Placental pericyte (primary cell): Measurements from ENCODE around the genes FSHB and ELP4.

DNA sequence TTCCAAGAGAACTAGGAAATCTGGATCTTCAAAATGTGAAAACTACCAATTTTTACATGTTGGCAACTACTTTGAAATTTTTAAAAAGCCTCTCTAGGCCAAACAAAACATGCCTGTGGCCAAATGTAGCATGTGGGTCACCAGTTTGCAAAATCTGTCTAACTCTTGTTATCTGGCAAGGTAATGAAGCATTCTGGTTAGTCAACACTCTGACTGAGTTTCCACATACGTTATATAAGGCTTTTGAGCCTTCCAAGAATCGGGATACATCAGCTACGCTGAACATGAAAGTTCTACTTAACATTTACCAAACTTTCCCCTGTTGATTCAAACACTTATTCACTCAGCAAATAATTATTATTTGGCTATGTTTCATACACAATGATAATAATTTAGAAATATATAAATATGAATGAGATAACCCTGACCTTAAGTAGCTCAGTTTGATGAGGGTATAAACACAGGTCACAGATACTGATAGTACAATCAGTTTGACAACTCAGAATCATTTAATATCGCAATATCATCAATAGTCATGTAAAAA, 752.5 kb downstream of the KCNA4 start:
- CAGE, long polyA plus RNA = no peak

DNA sequence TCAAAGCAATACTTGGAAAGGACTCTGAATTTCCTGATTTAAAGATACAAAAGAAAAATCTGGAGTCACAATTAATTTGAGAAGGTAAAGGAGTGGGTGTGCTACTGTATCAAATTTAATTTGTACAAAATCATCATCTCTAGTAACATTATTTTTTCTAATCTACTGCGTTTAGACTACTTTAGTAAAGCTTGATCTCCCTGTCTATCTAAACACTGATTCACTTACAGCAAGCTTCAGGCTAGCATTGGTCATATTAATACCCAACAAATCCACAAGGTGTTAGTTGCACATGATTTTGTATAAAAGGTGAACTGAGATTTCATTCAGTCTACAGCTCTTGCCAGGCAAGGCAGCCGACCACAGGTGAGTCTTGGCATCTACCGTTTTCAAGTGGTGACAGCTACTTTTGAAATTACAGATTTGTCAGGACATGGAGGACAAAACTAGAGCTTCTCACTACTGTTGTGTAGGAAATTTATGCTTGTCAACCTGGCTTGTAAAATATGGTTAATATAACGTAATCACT, at the start of gene FSHB:
Gene FSHB, plus strand, starts transcription at position 332 of the 529 bp plus-strand sequence.
- CAGE, long polyA plus RNA = no peak

GRCh38 chr11:30984260-30984925, 385.1 kb downstream of the DCDC1 start:
- CAGE, long polyA plus RNA = no peak

- CAGE, long polyA plus RNA = no peak
Measured at GRCh38 chr11:31321305-31321768, 48.2 kb downstream of the DCDC1 start.

DNA sequence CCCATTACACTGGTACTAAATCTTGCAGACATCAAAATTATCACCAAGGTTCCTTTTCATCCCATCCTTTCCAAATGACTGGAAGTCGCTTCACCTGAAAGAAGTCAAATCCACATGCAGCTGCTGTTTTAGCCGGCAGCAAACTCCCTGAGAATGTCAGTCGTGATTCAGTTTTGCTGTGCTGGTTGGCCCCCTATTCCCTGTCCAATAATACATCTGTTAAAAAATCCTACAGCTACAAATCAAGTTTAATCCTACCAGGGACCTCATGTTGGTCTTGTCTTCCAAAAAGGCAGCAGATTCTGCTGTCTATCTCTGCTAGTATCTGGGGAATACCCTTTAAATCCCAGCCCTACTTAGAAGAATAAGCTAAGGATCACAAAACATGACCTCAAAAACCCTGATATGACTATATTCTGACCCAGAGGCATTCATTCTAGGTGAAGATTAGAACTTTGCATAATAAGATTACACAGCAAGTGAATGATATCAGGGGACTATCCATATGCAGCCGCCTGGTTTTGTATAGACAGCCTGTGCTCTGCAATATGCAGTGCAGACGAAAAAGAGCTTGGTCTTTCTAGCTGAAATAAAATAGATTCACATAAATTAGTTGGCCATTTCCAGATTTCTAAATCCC, 31.6 kb downstream of the IMMP1L start:
- CAGE, long polyA plus RNA = no peak

DNA sequence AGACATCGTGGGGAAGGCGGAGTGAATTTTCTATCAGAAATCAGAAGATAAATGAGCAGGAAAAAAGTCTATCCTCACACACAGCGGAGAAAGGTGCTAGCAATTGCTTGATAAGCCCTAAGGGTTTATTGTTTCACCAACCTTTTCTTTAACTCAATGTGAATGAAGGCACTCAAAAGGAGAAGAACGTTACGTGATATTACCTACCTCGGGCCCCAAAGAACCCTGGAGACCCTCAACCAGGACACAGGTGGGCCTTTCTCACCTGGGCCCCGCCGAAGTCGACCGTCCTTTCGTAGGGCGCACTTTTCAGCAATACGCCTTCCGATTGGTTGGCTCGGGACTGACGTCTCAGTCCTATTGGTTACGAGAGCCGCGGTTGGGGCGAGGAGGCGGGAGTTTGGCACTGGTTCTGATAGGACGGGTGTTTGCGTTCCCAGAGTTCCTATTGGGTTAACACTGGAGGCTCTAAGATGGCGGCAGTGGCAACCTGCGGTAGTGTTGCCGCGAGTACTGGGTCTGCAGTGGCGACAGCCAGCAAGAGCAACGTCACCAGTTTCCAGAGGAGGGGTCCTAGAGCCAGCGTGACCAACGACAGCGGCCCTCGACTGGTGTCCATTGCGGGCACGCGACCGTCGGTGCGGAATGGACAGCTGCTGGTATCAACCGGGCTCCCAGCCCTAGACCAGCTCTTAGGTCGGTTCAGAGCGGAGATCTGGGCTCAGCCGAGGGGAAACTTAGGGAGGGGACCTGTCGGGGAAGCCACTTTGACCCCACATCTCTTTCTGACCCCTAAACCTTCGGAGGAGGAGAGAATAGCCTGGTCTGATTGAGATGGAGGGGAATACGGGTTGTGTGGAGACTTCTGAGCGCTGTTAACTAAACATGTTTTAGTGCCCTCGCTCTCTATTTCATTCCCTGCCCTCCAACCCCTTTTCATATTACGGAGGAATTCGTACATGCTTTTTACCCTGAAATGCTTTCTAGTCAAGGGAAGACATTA, at the start of gene ELP4:
Gene ELP4, plus strand, starts transcription at position 456 of the 1,003 bp plus-strand sequence.
- CAGE, long polyA plus RNA = no peak

DNA sequence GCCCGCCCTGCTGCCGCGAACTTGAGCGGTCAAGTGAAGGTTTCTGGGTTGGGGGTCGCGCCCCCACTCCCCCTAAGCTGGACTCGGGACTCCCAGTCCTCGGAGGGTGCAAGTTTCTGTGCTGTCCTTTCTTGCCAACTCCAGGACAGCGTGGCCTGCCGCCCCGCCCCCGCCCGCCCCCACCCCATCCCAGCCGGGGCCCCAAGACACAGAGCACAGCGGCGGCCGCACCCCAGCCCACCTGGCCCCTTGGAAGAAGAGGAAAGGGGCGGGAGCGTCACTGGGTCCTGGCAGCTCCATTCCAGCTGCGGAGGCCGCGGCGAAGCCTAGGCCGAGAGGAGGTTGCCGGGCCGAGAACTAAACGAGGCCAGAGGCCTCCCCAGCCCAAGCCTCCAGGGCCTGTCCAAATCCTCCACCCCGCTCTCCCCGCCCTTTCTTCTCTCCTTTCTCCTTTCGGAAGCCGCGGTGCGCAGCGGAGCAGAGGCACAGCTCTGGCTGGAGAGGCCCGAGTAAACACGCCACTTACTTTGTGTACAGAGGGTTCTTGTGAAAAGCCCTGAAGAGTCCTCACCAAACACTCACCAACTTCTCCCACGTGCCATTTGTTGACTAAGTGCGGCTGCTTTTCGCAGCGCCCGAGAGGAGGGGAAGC, 571 bp upstream of the PAX6 start:
- CAGE, long polyA plus RNA = no peak

DNA sequence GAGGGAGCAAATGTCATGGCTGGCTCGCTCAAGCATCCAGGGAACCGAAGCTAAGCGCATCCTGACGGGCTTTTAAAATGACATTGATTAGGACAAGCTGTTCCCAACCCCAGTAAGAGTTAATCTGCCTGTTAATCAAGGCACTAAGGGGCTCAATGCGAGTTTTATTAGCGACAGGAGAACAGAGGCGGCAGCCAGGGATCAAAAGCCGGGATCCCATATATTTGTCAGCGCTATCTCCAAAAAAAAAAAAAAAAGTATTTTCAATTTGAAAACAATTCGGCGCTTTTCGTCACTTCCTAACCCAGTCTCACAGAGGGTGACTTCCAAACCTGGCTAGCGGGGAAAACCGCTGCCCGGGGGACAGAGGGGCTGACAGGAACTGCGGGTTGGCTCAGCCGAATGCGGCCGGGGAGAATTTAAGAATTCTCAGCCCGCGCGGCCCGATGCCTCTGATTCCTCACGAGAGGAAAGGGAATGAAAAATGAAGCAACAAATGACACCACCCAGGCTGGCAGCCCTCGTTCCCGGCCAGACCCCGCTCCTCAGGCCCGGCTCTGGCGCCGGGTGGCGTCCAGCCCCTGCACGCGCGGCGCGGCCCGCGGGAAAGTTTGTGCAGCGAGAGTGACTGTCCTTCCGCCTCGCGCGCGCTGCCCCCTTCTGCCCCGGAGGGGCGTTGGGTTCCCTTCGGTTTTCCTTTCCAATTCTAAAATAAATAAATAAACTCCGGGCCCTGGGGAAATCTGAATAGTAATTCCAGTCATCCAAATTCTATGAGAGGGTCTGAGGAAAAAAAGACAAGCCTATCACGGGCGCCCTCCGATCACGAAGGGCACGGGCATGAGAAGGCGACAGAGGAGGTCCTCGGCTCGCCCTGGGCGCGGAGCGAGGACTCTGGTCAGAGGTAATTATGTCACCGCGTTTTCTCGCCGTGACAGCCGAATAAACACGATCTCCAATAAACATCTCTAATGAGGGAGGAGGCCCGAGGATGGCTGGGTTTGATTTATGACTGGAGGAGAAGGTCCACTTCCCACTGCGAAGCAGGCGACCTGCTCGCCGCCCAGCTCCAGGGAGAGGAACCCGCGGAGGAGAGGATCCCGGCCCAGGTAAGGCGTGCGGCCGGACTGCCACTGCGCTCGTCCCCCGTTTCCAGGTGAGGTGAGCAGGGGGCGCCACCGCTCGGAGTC, 4.8 kb upstream of the PAX6 start:
- CAGE, long polyA plus RNA = no peak

DNA sequence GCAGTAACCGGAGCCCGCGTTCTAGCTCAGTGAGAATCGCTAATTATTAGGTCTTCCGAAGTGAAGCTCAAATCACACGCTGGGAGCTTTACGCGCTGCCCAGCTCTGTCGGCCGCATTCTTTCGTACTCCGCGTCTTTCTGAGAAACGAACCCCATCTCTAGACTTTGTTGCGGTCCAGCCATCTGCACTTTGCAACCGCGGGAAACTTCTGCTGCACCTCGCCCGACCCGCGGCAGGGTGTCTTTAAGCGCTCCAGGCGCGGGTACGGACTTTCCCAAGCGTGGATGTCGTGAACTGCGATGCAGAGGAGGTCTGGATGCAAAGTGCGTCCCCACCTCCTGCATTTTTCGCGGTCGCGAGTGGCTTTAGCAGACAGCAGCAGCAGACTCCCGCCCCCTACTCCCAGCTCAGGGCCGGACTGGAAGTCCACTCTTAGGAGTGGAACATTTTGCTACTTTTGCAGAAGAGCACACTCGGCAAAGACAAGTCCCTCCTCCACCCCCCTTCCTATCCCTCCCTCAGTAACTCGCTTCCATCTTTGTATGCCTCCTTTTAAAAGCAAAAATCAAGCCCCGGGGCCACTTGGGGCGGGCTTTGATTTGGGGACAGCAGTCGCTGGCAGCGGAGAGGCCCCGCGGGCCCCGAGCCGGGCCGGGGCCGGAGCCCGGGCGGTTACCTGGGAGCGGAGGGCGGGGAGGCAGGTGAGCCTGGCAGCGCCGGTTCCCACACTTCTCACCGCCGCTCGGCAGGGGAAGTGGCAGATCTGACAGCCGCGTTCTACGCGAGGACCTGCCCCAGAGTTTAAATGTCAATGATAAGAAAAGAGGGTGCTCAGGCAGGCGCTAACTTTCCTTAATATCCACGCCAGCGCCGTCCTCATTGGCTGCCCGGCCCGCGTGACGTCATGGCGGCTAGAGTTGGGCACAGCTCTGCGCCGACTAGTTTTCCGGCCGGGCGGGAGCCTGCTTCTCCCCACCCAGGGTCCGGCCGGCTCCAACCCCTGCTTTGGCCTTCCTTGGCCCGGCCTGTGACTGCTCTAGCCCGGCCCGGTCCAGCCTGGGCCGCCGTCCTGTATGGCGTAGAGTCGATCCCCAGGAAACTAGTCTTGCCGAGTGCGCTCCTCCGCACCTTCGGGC, 6.4 kb upstream of the PAX6 start:
- CAGE, long polyA plus RNA = no peak

DNA sequence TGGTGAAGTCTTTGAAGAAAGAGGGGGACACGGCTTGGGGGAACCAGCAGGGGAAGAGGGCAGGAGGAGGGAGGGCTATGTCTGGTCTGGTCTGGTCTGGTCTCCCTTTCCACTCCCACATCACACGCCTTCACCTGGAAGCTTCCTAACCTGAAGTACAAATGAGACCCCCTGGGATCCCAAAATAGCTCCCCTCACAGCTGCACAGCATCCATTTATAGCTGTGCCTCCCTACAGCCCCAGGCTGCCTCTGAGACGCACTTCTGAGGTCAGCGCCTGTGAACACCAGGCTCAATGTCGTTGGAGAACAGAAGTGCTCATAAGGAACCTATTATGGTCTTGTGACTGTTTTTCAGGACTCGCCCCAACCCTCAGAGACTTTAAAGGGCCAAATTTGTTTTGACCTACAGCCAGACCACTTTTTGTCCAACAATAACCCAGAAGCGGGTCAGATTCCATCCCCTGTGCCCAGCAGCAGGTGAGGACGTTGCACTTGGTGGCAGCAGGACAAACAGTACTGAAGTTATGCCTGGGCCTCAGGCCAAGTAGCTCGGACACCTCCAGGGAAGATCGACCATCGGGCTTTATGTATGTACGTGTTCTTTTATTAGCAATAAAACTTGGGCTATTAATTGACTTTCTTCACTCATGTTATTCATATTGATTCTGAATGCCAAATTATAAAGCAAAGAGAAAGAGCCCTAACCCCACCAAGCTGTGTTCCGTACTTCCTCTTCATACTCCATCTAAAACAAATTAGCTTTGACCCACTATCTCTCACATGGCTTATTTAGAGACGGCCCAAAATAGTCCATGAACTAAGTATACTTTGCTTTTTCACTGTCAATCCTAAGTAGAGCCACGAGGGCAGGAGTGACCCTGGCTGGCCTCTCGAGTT, 92.2 kb upstream of the PAX6 start:
- CAGE, long polyA plus RNA = no peak

DNA sequence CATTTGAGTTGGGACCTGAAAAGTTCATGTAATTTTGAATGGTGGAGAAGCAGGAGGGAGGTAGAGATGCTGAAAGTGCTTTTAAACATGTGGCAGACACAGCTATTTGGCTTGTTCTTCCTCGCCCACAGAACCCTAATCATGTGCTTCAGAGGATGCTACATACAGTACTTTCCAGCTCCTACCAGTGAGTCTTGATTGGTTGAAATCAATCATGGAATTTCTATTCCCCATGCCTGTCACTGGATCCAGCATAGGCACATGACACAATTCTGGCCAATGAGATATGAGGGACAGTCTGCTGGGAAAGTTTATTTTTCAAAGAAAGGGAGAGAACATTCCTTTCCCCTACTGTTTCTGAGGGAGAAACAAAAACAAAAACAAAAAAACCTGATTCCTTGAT, 3.4 kb upstream of the RCN1 start:
- CAGE, long polyA plus RNA = no peak

GRCh38 chr11:32434294-32435136, 824 bp downstream of the WT1 start:
- CAGE, long polyA plus RNA = no peak

- CAGE, long polyA plus RNA = no peak
Measured at GRCh38 chr11:32440878-32441335, 5.6 kb upstream of the WT1 start.

DNA sequence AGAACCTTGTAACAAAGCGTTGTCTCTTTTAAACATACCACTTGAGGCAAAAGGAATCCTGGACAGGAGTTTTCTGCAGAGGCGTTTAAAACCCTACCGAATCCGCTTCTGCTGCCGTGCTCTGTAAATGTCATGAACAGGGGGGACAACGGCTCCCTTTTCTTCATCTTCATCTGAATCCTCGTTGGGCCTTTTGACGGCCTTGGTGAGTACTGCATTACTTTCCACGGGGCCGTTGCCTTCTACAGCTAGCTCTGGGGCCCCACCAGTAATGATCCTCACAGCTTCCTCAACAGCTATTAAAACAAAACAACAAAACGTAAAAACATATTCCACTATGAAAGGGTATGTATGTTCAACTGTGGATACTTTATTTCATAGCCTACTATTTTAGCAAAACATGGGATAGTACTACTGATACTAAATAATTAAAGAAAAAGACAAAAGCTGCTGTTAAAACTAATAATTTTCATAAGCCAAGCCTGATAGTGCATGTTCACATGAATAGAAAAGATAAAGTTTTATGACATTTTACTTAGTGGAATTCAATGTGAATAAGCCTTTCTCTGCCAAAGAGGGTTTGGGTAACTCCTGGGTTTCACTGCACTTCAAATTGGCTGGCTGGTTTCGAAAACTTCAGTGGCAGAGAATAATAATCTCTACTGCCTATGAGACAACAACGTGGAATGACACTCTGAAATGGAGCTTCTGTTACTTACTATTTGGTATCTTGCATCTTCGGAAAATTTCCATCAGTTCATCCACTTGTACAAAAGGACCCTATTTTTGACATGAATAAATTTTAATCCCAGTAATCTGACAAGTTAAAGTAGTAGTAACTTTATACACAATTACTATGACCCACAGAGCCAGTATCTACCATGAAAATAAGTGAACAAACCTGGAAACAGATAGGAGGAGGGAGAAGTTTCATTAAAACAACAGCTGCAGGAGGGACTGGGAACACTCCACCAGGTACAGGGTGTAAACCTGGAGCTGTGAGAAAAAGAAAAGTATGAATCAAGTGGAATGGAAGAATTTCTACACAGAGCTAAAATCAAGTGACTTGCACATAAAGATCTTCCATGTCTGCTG, 46.0 kb downstream of the TCP11L1 start:
- CAGE, long polyA plus RNA = no peak

DNA sequence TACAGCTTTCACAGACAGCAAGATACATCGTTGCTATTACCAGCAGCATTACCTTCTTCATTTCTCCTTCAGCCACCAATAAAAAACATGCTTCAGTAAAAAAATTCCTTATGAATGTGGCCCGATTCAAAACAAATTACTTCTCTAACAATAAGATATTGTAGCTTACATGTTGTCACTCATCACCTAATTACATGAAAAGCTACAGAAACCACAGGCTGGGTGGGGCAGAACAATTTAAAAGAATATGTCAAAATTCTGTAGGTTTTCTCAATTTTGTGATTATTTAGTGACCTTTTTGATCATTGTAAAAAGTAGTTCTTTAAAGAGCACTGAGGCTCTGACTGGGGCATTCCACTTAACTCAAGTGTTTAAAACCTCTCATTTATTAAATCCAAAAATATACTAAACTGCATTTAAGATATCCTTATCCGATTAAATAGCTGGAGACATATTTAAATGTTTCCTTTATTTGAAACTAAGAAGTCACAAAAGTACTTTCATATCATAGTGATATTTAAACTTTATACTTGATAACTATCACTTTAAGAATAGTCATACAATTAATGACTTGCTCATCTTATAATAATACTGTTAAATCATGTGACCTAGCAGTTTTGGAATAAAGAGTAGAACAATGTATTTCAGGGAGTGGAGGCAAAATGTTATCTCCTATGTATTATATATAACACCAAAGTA, 23.0 kb downstream of the CSTF3 start:
- CAGE, long polyA plus RNA = no peak

GRCh38 chr11:33665373-33665847, 35.2 kb downstream of the C11orf91 start:
- CAGE, long polyA plus RNA = no peak

DNA sequence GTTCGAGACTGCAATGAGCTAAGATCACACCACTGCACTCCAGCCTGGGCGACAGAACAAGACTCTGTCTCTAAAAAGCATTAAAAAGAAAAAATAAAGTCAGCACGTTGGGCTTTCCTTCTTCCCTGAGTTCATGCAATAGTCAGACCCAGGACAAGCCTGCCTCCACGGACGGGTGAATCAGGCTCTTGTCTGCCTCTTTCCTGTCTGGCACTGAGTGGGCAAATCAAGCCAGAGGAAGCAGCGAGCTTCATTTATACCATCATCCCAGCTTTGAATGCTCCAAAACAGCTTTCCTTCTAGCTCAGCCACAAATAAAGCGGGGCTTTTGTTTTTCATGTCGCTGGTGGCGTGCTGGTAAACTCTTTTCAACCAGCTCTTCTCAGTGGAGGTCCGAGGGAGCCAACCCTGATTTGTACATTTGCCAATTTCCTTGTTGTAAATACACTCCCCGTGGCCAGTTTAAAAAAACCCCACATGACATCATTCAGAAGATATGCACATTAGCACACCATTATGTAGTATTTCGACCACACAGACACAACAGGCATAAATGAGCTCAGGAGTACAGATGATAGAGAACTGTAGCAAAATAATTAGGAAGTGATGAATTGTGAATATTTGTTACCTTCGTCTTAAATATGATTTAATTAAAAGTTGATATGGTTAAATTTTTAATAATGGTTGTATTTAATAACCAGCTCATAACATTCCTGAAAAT, 8.6 kb downstream of the C11orf91 start:
- CAGE, long polyA plus RNA = no peak

DNA sequence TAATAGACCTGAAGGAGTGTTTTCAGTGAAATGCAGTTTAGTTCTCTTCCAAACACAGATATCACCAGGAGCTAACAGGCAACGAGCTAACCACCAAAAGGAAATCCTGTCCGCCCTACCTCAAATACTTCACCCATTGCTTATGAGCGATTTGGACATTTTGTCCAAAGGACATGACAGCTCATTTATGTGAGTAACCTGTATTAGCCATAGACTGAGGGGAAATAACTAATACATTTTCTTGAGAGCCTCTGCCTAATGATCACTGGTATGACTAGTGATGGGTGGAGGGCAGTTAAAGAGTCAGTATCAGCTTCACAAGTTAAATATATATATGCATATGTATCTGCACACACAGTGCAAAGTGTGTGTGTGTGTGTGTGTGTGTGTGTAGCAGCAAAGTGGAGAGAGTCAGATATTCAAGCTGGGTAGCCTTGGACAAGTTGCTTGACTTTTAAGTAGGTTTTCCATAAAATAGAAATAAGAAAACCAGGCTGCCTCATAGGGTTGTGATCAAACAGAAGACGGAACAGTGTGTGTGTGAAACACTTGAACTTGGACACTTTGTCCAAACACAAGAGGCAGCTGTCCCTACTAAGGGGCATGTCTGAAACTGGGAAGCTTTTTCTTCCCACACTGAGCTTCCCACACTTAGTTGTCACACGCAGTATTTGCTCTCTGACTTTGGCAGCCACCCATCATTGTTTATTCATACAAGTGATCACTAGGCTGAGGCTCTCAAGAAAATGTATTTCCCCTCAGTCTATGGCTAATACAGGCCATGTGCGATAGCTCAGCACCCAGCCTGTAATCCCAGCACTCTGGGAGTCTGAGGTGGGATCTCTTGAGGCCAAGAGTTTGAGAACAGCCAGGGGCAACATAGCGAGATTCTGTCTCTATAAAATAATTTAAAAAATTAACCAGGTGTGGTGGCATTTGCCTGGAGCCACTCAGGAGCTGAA, 1.0 kb upstream of the C11orf91 start:
- CAGE, long polyA plus RNA = no peak

DNA sequence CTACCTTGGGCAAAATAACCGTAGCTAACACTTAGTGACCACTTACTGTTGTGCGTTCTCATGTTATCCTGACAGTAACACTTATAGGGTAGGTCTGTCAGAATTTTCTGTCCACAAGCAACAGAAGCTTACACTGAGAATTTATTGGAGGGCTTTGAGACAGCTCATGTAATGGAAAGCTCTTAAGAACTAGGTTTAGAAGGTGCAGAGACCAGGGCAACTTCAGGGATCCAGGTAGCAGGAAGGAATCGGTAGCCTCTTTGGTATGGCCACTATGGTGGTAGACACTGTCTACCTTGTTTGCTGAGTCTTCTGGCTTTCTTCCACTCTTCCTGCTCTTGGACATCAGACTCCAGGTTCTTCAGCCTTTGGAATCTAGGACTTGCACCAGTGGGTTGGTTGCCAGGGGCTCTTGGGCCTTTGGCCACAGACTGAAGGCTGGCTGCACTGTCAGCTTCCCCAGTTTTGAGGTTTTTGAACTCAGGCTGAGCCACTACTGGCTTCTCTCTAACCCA, 4.6 kb upstream of the C11orf91 start:
- CAGE, long polyA plus RNA = no peak

DNA sequence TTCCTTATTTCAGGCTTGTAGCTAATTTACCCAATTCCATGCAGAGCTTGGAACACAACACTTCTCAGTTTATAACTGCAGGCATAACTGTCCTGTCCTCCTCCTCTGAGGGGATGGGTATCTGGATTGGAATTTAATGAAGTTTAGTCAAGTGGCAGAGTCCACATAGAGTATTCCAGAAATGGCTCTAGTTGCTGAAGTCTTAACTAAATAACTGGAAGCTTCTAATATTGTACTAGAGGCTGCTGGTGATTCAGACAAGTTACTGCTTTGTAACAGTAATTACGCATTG, 12.7 kb upstream of the C11orf91 start:
- CAGE, long polyA plus RNA = no peak